ENCODE measurements around a stretch of chr19.

GRCh38 chr19:1577375-1577949, 9.3 kb upstream of the MEX3D start:
- PRO-cap, 2 experiments, result no peak in any of the 2 experiments

DNA sequence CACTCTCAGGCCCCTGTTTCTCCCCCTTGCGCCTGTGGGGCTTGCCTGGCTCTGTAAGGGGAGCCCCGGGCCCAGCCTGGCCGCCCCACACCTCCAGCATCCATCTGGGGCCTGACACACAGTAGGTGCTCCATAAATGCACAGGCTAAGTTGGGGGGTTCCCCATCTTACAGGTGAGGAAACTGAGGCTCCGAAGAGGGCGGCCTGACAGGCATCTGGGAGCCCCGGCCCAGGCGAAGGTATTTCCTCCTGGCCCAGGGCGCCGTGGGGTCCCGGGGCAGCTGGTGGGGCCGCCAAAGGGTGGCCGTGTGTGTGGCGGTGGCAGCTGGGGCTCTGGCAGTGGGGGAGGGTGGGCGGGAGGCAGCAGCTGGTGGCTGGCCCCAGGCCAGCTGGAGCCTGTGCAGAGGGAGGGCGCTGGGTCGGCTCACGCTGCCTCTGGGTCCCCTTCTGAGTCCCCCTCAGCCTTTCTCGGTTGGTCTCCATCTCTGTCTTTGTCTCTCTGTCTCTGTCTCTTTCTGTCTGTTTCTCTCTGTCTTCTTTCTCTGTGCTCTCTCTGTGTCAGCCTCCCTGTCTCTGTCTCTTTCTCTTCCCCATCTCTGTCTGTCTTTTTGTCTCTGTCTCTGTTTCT, 15.2 kb upstream of the TCF3 start:
- PRO-cap, 2 experiments, result no peak in any of the 2 experiments

DNA sequence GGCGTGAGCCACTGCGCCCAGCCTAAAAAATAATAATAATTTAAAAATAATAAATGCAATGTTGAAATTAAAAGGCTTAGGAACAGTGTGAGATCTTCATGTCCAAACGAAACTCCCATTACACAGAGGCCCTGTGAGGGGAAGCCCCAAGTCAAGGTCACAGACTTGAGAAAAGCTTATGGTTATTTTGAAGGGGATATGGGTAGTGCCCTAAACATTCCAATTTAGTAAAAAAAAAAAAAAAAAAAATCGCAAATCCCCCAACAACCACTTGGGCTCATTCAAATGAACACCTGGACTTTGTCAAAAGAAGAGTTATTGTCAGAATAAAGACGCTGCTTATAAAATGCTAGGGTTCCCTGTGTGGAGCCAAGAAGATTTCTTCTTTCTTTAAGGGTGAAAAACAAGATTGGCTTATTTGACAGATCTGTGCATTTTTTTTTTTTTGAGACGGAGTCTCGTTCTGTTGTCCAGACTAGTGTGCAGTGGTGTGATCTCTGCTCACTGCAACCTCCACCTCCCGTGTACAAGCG, 25.7 kb upstream of the ONECUT3 start:
- PRO-cap, 2 experiments, result no peak in any of the 2 experiments

GRCh38 chr19:1821535-1822798, 9.9 kb upstream of the ATP8B3 start:
- PRO-cap, 2 experiments, result no peak in any of the 2 experiments

DNA sequence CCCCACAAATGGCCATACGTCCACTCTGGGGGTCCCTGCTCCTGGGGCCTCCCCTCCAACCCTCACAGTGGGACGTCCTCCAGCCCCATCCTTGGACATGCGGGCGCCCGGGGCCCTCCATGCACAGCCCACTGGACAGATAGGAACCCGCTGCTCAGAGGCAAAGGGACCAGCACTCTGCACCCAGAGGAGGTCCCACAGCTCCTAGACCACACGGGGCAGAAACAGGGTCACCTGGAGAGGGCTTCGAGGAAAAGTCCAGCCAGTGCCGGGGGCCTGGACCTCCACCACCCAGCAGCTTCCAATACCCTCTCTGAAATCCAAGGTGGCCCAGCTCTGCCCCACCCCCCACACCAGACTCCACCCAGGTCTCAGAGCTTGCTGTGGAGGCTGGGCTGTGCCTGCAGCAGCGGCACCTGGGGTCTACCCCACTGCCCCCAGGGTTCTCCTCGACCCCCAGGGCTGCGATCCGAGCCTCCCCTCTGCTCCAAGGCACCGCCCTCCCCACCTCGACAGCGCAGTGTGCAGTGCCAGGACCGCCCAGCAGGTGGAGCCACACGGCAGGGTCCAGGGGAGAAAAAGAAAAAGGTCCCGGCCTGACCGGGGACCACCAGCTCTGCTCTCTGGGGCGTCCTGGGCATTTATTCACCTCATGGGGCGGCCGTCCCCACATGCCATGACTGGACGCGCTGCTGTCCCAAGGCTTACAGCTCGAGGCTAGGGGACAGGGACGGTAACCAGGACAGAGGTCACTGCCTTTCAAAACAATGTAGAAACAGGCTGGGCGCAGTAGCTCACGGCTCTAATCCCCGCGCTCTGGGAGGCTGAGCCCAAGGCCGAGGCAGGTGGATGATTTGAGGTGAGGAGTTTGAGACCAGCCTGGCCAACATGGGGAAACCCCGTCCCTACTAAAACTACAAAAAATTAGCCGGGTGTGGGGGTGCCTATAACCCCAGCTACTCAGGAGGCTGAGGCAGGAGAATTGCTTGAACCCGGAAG, 10.7 kb downstream of the REXO1 start:
- PRO-cap, 2 experiments, result no peak in any of the 2 experiments

- PRO-cap, 2 experiments, result no peak in any of the 2 experiments
Measured at GRCh38 chr19:1857180-1857920, 6.0 kb downstream of the KLF16 start.

DNA sequence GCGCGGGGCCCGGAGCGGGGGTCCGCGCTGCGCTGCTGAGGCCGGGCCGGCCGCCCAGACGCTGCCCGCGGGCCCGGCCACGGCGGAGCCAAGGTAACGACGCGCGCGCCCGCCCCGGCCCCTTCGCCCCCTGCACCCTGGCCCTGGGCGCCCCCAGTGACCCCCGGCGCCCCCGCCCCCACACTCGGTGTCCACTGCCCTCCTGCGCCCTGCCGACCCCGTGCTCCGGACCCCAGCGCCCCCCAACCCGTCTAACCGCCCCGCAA, 287 bp downstream of the CSNK1G2 start:
- PRO-cap, 2 experiments, result no peak in any of the 2 experiments

GRCh38 chr19:1958782-1959056, 17.7 kb downstream of the CSNK1G2 start:
- PRO-cap, 2 experiments, result no peak in any of the 2 experiments

DNA sequence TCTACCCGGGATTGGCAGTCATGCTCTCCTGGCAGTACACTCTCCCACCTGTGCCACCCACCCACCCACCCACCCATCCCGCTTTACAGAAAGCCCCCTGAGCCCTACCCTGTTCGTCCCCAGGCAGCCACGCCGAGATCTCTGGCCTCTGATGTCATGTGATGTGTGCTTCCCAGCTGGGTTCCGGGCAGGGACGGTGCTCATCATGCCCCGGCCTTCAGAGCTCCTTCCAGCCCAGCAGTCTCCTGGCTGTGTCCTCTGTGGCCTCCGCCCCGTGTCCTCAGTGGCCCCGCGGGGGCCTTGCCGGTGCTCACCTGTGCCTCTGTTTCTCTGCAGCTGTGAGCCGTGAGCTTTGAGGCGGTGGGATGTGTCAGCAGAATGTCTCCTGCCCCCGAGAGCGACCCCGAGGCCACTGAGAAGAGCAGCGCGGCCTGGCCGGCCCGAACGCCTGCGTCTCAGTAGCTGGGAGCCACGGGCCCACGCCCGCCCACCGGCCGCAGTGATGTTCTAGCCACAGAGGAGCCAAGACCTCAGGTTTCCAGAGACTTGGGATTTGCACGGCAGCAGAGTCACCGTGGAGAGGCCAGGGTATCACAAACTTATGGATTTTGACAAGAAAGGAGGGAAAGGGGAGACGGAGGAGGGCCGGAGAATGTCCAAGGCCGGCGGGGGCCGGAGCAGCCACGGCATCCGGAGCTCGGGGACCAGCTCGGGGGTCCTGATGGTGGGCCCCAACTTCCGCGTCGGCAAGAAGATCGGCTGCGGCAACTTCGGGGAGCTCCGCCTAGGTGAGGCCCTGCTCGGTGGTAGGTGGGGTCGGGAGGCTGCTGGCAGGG, 28.4 kb downstream of the CSNK1G2 start:
- PRO-cap, 2 experiments, result no peak in any of the 2 experiments

GRCh38 chr19:1989998-1991287, 25.1 kb downstream of the BTBD2 start:
- PRO-cap, 2 experiments, result no peak in any of the 2 experiments

- PRO-cap, 2 experiments, result no peak in any of the 2 experiments
Measured at GRCh38 chr19:1997894-1998446, 17.5 kb downstream of the BTBD2 start.

GRCh38 chr19:2021678-2022101, 6.2 kb upstream of the BTBD2 start:
- PRO-cap, 2 experiments, result no peak in any of the 2 experiments

GRCh38 chr19:2039148-2039417, 12.0 kb downstream of the MKNK2 start:
- PRO-cap, 2 experiments, result no peak in any of the 2 experiments

DNA sequence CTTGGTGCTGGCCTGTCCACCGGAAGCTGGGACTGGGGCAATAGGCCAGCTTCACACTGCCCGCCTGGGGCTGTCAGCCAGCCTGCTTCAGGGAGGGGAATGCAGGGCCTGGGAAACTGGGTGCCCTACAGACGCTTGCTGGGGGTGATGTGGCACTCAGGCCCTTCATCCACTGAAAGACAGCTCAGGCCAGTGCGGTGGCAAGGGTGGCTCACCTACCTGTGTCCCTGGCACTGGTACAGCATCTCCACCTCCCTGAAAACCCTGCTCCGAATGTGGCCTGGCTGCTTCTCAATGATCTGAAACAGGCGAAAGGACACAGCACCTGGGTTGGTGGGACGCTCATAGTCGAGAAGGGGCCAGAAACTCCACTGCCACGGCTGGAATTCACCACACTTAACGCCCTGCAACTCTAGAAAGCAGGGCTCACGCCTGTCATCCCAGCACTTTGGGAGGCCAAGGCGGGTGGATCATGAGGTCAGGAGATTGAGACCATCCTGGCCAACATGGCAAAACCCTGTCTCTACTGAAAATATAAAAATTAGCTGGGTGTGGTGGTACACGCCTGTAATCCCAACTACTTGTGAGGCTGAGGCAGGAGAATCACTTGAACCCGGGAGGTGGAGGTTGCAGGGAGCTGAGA, 7.6 kb downstream of the MKNK2 start:
- PRO-cap, 2 experiments, result no peak in any of the 2 experiments

DNA sequence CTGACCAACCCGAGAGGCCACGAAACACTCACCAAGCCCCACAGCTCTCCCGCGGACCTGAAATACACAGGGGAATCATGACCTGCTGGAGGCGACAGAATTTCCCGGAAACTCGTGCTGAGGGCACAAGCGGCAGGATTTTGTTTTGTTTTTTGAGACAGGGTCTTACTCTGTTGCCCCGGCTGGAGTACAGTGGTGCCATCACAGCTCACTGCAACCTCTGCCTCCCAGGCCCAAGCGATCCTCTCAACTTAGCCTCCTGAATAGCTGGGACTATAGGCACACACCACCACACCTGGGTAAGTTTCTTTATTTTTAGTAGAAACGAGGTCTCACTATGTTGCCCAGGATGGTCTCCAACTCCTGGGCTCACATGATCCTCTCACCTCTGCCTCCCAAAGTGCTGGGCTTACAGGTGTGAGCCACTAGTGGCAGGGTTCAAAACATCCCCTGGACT, 17.5 kb downstream of the MOB3A start:
- PRO-cap, 2 experiments, result no peak in any of the 2 experiments

GRCh38 chr19:2088771-2089795, 7.0 kb downstream of the MOB3A start:
- PRO-cap, 2 experiments, result no peak in any of the 2 experiments

DNA sequence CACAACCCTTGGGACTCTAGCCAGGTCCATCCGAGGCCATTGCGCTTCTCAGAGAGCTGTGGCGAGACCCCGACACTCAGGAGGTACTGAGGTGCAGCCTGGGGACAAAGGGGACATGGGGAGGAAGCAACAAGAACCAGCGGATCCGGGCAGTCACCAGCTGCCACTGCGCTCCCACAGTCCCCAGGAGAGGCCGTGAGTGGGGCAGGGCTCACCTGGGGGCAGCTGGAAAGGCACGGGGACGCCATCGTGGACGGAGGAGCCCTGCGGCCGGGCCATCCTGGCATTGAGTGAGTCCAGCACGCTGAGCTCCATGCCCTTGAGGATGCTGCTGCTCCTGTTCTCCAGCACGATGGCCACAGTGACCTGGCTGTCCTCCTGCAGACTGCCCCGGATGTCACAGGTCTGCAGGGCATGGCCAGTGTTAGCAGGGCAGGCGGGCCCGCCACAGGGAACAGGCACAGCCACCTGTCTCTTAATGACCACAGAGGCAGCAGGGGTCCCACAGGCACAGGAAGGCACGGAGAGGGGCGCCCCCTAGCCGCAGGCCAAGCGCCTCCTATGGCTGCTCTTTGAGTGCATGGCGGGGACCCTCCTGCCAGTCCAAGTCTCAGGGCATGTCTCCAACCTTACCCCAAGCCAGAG, 13.9 kb downstream of the IZUMO4 start:
- PRO-cap, 2 experiments, result no peak in any of the 2 experiments

GRCh38 chr19:2127691-2128340, 23.6 kb downstream of the AP3D1 start:
- PRO-cap, 2 experiments, result no peak in any of the 2 experiments

DNA sequence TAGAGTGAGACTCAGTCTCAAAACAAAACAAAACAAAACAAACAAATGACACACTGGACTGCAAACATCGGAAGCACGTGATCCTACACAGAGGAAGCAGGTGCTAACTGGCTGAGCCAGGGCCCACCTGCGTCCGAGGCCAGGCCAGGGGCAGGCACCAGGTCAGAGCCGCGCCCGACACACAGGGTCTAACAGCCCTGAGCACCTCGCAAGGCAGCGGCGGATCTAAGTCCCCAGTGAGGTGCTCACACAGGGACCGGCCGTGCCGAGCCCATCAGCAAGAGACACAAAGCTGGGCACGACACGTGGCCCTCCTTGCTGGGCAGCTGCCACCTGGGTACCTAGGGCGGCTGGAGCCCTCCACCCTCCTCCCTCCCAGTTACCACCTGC, 15.9 kb downstream of the AP3D1 start:
- PRO-cap, 2 experiments, result no peak in any of the 2 experiments

GRCh38 chr19:2208357-2209066, 27.6 kb downstream of the PLEKHJ1 start:
- PRO-cap, 2 experiments, result no peak in any of the 2 experiments